Ishikawa (cell line): ENCODE results near the gene NR6A1.

DNA sequence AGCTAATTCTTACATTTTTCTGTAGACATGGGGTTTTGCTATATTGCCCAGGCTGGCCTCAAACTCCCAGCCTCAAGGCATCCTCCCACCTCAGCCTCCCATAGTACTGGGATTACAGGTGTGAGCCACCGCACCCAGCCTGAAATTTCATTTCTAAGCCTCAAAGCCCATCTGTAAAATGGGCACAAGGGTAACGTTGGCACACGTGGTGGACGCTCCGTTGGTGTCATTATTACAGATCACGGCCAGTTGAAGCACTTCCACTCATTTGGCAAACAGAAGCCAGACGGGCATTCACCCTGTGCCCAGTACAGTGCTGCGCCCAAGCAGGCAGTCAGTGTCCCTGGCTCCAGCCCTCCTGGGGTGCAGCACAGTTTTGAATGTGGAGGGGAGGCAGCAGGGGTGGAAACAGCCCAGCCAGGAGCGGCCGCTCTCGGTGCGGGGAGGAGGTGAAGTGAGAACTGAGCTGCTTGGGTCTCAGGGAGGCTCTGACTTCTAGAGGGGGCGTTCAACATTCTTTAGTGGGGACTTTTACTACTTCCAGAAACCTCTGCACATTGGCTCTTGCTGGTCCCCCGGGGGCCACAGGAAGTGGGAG lies 798 bp upstream of the NEK6 start:
- RRBS = no CpG with 5 or more reads among the region's 14 CpGs

DNA sequence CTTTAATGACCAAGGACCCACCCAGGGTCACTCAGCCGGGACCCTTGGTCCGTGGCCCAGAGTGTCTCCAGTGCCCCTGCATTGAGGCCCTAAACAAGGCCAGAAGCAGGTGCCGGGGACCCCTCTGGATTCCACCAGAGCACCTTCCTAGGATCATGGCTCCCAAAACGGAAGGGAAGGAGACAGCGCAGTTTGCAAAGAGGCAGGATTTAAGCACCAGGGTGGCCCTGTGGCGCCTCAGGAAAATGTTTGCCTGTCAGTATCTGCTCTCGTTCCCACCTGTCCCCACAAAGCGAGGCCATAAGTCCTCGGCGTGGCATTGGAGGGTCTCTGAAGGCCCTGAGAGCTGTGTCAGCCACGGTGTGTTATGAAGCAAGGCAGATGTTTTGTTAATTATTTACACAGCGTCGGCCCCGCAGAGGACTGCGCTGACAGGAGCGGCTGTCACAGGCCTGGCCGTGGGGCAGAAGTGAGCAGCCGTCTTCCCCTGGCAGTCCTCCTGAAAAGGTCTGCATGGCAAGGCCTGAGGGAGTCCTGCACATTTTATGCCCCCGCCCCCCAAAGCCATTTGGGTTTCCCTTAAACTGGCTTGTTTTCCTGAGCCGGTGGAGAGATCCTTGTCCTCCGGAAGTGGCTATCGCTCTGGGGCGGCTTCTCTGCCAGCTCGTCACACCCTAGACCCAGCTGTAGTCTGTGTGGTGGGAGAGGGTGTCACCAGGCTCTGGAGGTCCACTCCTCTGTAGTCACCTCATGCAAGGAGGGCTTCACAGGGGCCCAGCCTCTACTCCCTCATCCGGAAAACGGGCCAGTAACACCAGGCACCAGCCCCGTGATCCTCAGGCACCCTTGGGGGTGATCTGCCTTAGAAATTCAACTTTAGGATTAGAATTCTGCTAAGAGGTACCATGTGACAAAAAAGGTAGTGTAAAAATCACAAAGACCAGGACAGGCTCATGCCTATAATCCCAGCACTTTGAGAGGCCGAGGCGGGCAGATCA lies 6.1 kb downstream of the NEK6 start:
- RRBS = 90% methylated on average over 3 of the region's 29 CpGs

- RRBS = 25% methylated on average over 9 of the region's 21 CpGs
Observed at GRCh38 chr9:124267035-124268099, 9.6 kb downstream of the NEK6 start.

- RRBS = 31% methylated on average over 5 of the region's 28 CpGs
Observed at GRCh38 chr9:124281745-124282723, 24.3 kb downstream of the NEK6 start.

DNA sequence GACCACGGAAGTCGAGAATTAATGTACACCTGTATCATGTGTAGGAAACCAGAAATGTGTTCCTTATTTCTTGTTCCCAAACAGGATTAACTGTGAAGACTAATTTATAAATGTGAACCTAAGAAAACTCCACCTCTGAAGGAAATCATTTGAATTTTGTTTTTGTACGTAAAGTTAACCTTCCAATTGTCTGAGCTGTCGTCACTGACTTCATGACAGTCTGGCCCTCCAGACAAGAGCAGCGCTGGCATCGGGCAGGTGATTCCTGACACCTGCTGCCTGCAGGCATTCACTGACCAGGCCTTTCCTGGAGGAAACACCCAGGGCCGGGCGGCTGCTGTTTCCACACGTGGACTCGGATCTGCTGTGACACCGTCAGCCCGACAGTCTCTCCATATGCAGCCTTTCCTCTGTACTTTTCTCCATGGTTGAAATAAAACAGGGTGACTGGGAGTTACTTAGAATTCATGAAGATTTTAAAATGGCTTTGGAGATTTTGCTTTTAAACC lies 63.2 kb downstream of the PSMB7 start:
- RRBS = no CpG with 5 or more reads among the region's 12 CpGs

DNA sequence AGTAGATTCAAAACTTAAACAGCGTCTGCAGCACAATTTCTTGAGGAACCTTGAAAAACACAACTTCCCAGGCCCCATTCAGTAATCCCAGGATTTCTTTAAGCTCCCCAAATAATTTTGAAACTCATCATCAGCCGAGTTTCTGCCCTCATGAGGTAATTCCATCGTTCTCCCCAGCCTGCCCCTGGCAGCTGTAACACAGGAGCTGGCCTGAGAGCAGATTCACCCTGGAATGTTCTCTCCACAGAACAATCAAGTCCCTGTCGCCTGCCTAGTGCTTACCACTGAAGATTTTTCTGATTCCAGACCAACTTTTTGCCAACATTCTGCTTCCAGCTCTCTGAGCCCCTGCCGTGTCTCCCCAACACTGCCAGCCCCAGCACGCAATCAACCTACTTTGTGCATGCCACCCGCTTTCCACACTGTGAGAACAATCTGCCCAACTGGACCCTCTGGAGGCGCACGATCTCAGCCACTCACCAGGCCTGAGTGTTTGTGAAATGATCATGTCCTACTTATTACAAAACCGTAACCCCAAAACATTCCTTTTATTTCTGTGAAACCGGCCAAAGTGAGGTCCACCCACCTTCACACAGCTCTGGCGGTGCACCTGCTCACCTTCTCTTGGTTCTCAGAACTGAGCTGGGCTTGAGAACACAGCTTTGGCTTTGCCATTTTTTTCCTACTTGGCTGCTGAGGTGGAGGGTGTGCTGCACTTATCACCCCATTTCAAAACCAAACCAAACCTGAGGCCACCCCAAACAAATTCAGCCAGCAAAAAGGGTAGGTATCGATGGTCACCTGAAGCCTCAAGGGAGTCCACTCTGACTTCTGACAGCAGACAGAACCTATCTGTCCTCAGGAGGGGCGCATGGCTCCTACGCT lies 62.5 kb downstream of the PSMB7 start:
- RRBS = no CpG with 5 or more reads among the region's 15 CpGs

GRCh38 chr9:124392788-124393413 lies 22.3 kb downstream of the PSMB7 start:
- RRBS = no CpG with 5 or more reads among the region's 11 CpGs

DNA sequence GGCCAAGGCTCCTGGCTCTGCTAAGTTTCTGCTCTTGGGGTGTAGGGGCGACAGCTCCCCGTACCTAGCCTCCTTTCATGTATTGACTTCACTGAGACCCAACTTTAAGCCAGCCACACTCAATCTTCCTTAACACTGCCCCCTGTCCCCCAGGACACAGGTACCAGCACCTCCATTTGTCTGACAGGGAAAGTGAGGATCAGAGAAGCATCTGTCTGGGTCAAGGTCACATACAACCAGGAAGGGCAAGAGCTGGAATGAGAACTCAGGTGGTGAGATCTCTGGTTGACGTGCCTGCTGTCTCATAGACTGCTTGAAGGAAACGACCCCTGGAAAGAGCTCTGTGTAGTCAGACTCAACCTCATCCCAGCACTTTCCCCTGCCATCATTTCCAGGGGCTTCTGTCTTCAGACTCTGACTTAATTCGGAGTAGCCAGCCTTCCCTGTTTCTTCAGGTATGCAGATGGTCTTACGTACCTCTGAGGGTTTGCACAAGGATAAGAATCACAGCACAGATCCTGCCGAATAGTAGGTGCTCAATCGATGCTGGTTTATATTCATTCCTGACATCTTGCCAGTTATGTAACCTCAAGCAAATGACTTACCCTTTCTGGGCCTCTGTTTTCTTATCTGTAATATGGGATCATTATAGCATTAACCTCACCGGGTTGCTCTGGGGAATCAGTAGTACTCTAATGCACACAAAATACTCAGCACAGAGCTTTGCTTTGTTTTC lies 7.4 kb upstream of the NR5A1 start:
- RRBS = no CpG with 5 or more reads among the region's 9 CpGs

DNA sequence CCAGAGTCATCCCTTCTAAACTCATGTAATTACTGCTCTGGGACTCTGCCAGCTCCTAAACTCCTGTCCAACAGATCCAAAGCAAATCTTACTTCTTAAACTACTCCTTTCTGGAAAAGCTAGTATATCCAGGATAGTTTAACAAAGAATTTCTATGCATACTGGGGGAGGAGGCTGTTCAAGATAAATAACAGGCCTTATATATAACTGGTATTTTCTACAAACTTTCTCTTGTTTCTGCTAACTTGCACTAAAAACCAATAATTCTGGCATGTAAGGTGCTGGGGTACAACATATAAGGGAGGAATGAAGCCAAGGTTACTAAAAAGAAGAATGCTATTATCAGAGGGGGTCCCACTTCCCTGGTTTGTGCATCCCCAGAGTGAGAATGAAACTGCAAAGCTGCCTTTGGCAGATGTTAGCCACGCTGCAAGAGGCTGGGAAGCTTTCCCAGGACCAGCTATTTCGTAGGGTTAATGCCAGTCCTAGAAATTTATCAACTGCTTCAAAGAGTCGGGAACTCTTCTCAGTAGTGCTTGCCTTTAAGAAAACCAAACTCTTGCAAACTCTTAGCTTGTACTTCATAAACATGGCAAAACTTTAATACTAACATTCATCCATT lies 87.3 kb upstream of the NR5A1 start:
- RRBS = no CpG with 5 or more reads among the region's 3 CpGs

- RRBS = 2% methylated on average over 35 of the region's 98 CpGs
Observed at GRCh38 chr9:124770427-124771498, at the start of gene NR6A1. NR6A1 (minus strand) TSS chr9:124771311.

DNA sequence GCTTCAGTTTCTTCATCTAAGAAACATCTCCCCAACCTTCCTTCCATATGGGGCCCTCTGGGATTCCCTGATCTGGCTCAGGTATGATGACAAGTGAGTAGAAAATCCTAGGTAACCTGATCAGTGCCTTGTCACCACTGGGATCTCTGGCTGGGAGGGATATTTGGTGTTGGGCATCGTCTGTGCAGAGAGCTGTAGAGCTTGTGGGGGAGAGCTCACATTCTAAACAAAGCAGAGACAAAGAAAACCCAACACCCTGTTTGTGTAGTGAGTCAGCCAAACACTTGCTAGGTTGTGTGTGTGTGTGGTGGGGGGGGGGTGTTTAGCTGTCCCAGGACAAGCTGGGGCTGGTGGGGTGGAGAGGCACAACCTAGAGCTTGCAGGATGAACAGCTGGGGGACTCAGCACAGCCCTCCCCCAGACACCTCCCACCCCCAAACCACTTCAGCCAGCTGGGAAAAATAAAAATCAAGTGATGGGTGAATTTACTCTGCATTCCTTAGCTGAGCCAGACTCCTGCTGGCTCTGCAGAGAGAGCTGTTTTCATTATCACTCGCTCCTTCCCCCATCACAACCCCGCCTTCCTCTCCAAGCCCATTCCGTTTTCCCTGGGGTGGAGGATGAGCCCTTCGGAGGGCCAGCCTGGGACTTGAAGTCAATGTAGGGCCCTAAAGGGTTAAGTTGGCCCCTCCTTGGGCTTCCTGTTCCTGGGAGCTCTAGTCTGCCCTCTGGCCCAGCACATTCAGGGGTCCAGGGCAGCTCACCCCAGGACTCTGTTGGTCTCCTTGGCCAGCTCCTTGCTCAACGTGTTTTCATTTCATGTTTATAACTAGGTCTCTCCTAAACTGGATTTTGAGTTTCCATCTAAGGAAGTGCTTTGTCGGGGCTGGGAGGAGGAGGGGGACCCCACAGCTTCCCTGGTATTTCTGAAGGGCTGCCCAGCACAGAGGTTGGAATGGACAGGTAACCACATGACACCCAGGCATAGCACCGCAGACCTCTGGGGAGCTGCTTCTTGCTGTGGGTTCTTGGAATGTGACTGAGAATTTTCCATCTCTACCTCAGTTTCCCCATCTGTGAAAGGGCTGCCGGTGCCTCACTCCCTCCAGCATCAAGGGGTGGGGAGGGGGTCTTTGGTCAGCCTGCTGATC lies 2.7 kb downstream of the OLFML2A start:
- RRBS = no CpG with 5 or more reads among the region's 9 CpGs

GRCh38 chr9:124800463-124801019 lies 23.6 kb downstream of the OLFML2A start:
- RRBS = no CpG with 5 or more reads among the region's 13 CpGs

DNA sequence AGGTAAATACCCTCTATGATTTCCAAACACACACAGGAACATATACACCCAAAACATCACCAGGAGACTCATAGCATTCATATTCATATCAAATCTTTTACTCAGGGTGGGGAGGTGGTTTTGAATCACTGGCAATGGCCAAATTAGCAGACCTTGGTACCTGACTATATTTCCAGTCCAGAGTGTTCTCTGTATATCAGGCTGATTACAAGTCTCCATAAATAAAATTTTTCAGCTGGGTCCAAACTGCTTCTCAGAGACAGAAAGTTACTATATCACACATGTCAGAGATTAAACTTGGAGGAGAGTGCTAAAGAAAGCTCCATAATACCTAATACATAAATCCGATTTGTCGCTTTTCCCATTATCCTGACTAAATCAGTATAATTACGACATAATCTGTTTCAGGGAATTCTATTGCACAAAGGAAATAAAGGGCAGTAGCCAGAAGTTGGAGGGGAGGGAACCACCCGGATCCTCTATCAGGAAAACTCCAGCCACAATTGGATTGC lies 6.9 kb upstream of the GOLGA1 start:
- RRBS = no CpG with 5 or more reads among the region's 4 CpGs

DNA sequence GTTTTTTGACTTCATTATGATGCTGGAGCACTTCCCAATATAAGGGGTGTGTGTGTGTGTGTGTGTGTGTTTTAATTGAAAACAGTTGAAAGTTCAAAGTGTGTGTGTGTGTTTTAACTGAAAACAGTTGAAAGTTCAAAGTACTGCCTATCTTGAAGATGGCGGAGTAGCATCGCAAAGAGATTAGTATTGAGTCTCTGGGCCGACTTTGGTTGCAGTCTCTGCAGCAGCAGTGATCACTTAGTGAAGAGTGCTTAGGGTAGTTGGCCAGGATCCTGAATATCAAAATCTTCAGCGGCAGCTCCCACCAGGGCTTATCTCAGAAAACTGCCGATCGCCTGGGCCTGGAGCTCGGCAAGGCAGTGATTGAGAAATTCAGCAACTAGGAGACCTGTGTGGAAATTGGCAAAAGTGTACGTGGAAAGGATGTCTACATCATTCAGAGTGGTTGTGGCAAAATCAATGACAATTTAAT lies 7.1 kb upstream of the SCAI start:
- RRBS = no CpG with 5 or more reads among the region's 8 CpGs

DNA sequence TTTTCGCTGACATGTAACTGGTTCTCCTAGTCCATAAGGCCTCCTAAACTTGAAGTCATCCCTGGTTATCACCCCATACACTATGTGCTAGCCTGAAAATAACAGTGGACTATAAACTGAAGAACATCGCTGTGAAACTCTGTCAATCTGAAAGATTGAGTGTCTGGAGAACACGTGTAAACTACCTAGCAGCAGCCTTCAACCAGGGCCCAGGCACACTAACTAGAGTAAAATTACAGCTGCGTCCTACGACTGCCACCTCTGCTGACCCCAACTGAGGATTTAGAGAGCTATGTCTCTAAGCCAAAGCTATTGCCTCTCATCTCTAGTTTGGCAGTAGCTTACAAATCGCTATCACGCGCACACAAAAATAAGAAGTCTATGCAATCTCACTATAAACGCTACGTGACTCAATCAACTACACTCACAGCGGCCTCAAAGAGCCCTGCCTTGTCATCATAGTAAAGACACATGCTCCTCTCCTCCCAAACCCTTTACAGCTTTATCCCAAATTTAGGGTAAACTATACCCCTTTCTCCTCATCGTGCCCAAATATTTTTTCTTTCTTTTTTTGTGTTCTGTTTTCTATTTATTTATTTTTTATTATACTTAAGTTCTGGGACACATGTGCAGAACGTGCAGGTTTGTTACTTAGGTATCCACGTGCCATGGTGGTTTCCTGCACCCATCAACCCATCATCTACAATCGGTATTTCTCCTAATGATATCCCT lies 8.7 kb downstream of the PPP6C start:
- RRBS = no CpG with 5 or more reads among the region's 15 CpGs

DNA sequence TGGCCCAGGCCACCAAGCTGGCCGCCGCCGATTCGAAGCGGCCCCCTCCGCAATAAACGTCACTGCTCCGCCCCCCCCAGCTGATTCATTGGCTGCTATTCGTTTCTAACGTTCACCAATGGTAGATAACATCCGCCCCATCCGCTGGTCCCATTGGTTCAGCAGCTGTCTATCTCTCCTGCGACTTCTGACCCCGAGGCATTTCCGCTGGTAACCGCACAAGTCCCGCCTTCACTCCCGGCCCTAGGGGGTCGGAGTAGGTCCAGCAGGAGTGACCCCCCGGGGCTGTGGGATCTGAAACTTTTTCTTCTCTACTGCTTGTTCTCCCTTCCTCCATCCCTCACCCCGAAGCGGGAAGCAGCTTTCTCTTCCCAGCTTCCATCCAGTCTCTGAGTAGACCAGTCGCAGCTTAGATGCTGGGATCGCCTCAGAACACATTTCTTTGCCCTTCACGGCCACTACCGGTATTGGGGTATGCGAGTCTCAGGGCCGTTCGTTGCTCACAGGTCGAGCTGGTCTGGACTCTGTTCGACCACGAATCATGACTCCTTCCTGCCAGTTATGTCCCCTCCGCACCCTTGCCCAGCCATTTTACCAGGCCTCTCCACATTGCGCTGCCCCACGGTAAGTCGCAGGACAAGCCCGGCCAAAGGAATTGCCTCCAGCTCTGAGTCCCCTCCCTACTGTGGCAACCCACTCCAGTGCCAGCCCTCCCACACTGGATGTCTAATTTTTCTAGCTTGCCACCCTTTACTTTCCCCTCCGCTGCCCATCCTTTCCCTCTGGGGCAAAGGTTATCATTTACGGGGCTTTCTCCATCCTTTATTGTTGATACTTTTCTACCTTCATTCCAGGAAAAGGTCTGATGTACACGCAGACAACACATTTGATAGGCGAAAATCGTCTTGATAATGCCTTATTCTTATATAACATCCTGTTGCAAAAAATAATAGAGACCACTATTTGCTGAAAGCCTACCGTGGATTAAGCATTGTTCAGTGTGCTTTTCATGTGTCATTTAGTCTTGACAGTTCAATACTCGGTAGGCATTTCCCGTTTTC lies 627 bp upstream of the HSPA5 start:
- RRBS = no CpG with 5 or more reads among the region's 45 CpGs

DNA sequence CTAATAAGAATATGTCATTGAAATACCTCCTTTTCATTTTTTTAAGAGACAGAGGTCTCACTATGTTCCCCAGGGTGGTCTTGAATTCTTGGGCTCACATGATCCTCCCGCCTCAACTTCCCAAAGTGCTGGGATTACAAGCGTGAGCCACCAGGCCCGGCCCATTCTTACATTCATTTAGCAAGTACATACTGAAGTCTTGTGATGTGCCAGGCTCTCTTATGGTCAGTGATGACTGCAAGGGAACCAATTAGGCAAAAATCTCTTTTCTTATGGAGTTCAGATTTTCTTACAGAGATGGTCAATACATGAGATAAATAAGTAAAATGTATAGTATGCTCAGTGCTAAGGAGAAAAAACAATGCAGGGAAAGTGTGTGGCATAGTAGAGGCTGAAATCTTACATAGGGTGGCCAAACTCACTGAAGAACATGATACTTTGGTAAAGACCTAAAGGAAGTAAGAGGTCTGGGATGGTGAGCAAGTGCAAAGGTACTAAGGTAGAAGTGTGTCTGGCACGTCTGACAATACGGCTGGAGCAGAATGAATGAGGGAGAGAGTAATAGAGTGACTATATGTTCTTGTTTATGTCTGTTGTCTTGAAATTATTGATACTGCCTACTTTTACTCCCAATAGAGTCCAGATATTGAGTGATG lies 27.0 kb downstream of the GAPVD1 start:
- RRBS = no CpG with 5 or more reads among the region's 5 CpGs

DNA sequence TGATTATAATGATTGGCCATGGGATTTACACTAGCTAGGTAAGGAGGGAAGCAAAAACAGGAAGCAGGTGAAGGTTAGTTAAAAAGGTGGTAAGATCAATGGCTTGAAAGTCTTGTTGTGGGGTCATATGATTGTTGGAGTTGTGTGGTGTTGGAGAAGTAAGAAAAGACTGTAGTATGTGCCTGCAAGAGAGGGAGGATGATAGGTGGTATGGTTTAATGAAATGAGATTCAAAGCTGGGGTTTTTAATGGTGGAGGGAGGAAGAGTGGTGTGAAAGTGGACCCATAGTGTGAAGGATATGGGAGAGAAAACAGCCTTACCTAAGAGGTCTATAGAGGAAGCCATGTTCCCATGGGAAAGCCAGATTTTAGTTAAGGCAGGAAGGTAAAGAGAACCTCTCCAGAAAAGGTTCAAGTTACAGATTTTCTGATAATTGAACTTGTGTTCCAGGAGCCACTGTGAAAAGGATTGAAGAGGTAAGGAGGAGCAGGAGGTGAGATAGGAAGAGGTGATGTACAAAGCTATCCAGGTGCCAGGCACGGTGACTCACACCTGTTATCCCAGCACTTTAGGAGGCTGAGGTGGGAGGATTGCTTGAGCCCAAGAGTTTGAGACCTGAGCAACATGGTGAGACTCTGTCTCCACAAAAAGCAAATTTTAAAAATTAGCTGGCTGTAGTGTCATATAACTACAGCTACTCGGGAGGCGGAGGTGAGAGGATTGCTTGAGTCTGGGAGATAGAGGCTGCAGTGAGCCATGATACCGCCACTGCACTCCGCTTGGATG lies 30.0 kb downstream of the GAPVD1 start:
- RRBS = no CpG with 5 or more reads among the region's 5 CpGs

DNA sequence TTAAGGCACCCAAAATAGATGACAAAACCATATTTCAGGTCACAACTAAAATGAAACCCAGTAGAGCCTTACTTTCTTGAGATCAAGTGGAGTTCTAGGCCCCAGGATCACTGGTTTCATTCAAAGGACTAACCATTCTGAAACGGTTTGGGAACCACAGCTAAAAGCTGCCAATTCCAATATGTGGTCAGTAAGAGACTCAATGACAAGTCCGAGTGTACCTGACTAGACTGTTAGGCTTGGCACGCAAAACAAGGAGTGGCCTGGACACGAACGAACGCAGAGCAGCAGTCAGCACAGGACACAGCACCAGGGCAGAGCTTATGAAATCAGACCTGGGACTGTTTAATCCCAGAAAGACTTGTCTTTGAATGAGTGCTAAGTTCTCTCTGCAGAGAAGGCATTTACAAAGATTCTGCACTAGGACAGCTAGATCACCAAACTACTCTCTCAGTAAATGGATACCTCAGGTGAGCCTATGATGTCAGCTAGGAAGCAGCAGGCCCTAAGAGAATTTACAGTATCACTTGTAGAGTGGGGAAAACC lies 213.8 kb downstream of the GAPVD1 start:
- RRBS = no CpG with 5 or more reads among the region's 6 CpGs

DNA sequence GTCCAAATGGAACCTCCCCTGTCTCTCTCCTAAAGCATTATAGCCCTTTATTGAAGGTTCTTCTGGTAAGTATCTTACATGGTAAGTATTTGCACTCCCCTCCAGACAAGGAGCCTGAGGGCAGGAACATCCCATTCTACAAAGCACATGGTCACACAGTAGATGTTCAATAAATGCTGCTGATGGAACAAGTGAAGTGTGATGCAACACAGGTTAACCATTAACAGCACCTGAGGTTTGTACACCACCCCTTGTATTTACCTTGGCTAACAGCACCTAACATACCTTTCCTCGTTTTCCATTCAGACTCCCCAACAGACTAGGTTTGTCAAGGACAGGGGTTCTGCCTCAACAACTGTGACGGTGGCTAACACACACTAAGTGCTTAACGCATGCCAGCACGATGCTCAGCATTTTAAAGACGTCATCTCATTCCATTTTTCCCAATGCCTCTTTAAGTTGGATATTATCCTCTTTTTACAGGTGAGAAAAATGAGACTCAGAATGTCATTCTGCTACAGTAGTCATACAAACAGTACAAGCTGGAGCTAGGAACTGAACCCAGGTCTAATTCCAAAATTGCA lies 213.6 kb downstream of the MAPKAP1 start:
- RRBS = no CpG with 5 or more reads among the region's 5 CpGs